Airway epithelial cell (primary cell): ENCODE measurements around the genes SPCS3, VEGFC and AGA.

GRCh38 chr4:173878609-173879291 is 348.7 kb upstream of the HAND2 start:
- RAMPAGE, long total RNA, result no peak

- RAMPAGE, long total RNA, result no peak
Measured at GRCh38 chr4:174154486-174155007, 128.9 kb downstream of the FBXO8 start.

GRCh38 chr4:174282958-174283506 is 435 bp downstream of the FBXO8 start:
- RAMPAGE, long total RNA, result no peak

DNA sequence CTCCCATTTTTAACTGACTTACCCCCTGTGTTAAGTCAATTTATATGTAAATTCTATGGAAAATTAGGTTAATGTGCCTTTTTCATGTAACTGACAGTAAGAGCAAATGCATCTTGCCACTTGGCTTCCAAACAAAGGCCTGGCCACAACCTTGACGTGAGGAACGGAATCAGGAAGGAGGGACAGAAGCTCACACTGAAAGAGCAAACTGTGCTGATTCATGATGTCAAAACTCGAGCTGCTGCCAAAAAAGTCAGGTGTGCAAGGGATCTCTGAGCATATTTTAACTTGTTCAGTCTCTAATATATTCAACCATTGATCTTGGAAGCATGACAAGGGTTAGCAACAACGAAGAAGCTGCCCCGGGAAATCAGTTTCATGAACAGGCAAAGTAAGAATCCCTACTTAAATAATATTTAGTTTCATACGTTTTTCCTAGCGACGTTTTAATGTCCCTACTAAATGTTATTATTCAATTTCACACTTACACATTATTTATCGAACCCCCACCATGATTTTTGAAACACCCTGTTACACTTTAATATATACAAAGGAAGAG is 35.7 kb downstream of the GPM6A start:
- RAMPAGE, long total RNA, result no peak

DNA sequence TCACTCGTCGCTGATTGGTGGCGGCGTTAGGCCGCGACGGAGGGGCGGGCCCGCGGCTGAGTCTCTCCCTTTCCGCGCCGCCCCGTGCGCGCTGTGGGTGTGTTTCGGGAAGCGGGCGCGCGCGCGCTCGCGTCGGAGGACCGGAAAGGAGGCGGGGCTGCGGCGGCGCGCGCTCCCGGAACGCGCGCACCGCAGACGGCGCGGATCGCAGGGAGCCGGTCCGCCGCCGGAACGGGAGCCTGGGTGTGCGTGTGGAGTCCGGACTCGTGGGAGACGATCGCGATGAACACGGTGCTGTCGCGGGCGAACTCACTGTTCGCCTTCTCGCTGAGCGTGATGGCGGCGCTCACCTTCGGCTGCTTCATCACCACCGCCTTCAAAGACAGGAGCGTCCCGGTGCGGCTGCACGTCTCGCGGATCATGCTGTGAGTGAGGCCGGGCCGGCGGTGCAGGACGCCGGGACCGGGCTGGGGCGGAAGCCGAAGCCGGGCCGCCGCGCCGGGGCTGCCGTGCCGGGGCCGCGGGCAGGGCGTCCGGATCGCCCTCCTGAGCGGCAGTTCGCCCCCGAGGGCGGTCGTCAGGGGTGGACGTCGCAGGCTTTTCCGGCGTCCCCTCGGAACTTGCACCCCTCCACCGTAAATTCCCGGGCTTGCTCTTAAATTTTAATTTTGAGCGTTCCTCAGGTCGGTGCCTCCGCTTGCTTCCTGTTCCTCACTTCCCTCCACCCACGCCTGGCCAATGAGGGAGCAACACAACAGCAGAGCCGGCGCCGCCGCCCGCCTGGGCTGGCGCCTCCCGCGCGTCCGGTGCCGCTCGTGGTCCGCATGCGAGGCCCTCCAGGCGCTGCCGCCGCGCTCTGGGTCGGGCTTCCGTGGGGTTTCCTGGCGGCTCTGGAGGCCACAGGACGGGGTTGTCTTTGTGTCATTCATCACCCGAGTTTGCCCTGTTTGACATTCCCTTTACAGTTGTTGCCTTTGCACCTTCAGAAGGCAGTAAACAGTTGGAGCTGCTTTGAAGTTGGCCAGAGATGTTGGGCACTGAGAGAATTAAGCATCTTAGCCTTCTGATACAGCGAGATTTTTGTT is at the start of gene SPCS3:
TSS of gene SPCS3 (plus strand) at position 172 of the 1,085 bp plus-strand sequence.
- RAMPAGE, long total RNA, result start-site peak on the plus strand centred at position 201 of the sequence, 95 bp wide, 2,175 and 1,175 reads in 2 replicates

- RAMPAGE, long total RNA, result no peak
Measured at GRCh38 chr4:176786116-176786912, 6.4 kb downstream of the VEGFC start.

- RAMPAGE, long total RNA, result no peak
Measured at GRCh38 chr4:176792684-176793380, at the start of gene VEGFC. VEGFC (minus strand) TSS chr4:176792922.

DNA sequence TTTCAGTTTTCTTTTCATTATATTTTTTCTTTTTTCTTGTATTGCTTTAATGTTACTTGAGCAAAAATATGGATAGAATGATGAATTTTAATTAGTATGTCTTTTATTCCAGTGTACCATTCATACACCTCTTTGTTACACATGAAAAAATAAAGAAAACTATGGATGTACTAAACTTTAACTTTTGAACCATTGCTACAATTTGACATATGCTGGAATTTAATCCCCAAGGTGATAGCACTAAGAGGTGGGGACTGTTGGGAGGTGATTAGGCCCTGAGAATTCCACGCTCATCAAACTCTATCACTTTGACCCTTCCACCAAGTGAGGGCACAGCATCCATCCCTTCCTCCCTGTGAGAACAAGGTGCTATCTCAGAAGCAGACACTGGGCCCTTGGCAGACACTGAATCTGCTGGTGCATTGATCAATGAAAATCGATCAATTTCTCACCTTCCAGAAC is 112.8 kb upstream of the VEGFC start:
- RAMPAGE, long total RNA, result no peak

- RAMPAGE, long total RNA, result start-site peak on the minus strand at chr4:177442378-177442452, 572 and 211 reads in 2 replicates
Measured at GRCh38 chr4:177441782-177442649, at the start of gene AGA. AGA (minus strand) TSS chr4:177442437.

- RAMPAGE, long total RNA, result no peak
Measured at GRCh38 chr4:177907607-177908200, 465.5 kb upstream of the AGA start.

DNA sequence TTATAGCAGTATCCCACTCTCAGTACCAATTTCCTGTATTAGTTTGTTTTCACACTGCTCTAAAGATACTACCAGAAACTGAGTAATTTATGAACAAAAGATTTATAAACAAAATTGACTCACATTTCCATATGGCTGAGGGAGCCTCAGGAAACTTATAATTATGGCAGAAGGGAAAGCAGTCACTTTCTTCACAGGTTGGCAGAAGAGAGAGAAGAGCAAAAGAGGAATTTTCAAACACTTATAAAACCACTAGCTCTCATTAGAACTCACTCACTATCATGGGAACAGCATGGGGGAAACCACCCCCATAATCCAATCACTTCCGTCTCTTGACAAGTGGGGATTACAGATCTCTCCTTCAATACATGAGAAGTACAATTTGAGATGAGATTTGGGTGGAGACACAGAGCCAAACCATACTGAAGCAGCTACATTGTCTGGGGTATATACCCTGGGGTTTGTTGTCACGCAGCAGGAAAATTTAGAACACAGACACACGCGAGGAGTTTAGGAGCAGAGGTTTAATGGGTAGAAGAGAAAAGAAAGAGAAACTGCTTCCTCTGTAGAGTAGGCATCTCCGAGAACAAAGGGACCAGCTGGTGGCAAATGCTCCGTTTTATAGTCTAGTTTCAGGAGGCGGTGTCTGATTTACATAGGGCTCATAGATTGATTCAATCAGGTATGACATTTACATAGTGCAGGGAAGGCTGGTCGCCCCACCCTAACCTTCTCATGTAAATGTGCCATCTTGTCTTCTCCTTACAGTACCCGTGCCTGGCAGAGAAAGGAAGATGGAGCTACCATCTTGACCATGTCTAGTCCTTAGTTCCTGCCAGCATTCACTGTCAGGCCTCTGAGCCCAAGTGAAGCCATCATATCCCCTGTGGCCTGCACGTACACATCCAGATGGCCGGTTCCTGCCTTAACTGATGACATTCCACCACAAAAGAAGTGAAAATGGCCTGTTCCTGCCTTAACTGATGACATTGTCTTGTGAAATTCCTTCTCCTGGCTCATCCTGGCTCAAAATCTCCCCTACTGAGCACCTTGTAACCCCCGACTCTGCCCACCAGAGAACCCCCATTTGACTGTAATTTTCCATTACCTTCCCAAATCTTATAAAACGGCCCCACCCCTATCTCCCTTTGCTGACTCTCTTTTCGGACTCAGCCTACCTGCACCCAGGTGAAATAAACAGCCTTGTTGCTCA is 2277.8 kb upstream of the AGA start:
- RAMPAGE, long total RNA, result no peak

DNA sequence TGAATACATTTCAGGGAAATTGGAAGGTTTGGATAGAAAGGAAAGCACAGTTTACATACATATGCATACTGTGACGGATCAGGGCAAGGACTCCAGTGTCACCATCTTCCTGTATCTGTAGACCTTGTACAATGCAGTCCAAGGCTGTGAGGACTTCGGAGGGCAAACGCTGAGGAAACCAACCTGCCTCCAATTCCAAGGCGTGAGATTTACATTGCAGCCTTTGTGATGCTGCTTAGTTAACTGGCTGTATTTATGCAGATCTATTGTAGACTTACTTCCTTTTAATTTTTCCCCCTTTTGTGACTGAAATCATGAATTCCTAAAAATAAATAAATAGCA is 2185.7 kb upstream of the TENM3 start:
- RAMPAGE, long total RNA, result no peak

- RAMPAGE, long total RNA, result no peak
Measured at GRCh38 chr4:181293007-181293377, 950.2 kb upstream of the TENM3 start.

GRCh38 chr4:181420659-181420939 is 822.6 kb upstream of the TENM3 start:
- RAMPAGE, long total RNA, result no peak

- RAMPAGE, long total RNA, result no peak
Measured at GRCh38 chr4:182246458-182246946, 3.3 kb downstream of the TENM3 start.

DNA sequence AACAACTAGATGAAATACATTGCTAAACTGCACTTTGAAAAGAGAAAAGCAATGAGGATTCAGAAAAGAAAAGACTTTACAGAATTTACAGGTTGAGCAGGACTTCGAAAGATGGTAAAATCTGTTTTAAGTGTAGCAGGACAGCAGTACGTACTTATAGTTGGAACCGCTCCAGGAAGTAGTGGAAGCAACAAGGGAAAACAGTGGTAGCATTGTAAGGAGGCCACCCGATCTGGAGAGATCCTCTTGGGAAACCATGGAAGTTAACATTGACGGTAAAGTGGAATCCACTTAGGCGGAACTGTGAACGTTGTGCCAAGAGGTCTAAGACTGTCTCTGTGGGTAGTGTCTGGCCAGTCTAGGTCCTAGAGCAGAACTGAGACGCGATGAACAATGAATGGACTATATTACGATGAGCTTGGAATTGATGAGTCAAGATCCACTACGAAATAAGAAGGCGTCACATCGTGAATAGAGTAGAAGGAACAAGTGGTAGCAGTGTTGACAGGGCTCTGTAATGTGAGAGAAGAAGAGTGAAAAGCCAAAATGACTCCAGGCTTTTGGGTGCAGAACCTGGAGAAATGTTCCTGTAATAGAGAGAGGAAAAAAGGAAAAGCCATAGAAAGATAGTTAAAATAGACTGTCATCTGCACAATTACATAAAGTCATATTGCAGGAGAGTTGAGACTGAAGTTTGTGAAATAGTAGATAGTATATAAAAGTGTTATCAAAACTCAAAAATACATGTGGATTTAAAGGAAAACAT is 124.0 kb downstream of the TENM3 start:
- RAMPAGE, long total RNA, result no peak

DNA sequence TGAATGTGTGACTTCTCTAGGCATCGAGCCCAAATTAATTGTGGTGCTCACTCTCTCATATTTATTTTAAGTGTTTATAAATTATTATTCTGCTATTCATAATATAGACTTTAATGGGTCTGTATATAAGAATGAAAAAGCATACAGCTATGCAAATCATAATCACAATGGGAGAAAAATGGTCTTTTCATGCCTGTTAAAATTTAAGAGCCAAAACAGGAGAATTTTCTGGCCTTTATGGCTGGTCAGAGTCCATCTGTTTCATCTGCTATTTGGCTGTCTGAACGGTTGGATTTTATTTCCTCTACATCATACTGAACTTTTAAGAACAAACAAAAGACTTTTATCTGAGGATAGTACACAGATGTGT is 18.1 kb upstream of the WWC2 start:
- RAMPAGE, long total RNA, result no peak

DNA sequence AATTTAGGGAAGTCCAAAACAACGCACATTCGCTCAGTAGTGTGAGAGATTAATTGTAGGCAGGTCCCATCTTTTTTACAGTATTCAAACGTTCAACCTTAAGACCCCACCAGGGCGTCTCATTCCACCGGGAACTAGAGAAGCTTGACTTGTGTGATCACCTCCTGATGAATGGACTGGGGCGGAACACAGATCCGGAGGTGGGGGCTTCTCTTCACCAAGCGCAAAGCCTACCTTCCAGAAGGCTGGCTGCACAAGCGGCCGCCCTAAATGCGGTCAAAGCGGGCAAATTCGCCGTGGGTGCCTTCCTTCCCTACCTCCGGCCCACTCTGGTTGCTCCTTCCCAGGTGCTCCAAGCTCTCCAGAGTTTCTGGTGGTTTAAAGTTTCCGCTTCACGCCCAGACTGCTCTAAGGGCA is 1.9 kb upstream of the WWC2 start:
- RAMPAGE, long total RNA, result no peak

DNA sequence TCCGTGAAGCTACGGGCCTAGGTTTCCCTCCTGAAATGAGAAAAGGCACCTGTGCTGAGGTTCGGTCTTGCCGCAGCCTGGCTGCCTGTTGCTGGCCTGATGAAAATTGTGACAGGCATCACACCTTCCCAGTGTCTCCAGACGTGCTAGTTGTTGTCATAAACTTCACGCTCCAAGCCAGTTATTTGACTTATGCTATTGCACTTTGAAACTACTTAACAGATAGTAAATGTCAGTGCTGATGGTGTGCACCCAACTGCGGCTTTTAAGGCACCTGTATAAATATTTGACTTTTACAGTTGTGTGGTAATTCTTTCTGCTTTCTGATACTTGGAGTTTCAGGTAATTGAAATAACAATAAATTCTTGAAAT is 1.7 kb downstream of the WWC2 start:
- RAMPAGE, long total RNA, result no peak

DNA sequence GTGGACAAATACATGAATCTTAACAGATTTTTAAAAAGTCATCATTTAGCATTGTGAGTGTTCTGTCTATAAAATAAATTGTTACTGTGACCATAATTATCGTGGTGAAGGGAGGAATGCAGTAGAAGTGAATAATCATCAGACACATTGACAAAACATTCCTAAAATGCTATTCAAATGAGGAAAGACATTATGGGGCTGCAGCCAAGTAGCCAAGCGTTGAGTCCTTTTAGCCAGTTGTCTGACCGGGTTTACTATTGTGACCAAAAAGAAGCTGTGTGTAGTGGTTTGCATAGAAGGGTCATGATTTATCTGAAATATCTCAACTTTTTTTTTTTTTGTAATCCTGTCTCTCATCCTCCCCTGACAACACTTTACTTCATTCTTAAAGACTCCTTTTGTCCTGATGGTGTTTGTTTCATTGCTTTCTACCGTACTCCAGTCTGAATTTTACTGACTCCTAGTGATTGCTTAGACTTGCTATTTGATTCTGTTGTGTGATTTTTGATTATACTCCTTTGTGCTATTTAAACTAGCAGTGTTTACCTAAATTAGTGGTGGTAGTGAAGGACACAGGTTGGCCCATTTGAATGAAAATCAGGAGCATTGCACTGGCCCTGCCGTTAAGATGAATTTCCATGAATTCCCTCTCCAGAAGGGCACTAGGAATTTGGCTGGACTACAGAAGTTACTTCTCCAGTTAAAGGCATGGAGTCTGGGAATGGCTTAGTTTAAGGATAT is 19.7 kb downstream of the WWC2 start:
- RAMPAGE, long total RNA, result no peak